Ureter (tissue), 1 donor: Measurements from ENCODE around the gene TFF3.

DNA sequence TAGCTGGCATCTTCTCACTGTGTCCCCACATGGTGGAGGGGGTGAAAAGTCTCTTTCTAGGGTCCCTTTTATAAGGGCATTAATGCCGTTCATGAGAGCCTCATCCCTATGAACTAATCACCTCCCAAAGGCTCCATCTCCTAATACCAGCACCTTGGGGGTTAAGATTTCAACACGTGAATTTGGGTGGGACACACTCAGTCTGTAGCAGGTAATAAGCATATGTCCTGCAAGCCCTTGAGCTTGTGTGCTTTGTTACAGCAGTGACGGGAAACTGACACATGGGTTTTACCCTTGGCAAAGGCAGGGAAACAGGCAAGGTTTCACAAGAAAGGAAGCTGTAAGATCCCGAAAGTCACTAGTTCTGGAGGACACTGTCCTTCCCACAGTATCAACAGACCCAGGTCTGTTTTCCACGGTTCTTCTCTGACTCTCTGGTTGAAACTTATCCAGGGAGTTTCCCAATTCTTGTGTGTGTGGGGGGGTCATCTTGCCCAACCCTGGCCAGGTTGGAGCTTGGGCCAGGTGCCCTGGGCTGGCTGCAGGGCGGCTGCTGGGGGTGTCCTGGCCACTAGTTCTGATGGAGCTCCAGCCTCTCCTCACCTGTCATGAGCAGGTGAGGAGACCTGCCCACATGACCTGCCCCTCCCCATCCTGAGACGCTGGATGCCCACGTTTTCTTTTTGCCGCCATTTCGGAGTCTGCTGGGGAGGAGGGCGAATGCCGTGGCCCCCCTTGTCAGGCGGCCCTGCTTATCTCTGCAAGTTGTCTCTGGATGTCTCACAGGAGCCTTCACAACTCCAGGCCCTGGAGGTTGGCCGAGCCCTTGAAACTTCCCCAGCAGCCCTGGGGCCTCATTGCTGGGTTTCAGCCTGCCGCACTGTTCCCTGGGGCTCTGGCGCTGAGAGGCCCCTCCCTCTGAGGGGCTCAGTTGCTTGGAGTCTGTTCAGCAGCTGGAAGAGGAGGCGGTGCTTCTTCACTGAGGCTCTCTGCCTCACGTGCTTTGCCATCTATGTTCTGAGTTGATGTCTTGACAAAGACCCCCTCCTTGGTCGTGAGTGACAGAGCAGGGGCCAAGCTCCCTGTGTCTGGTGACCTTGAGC lies 29.5 kb upstream of the ZBTB21 start:
- PRO-cap = unidirectional peak, plus-strand start at position 517 of the sequence

DNA sequence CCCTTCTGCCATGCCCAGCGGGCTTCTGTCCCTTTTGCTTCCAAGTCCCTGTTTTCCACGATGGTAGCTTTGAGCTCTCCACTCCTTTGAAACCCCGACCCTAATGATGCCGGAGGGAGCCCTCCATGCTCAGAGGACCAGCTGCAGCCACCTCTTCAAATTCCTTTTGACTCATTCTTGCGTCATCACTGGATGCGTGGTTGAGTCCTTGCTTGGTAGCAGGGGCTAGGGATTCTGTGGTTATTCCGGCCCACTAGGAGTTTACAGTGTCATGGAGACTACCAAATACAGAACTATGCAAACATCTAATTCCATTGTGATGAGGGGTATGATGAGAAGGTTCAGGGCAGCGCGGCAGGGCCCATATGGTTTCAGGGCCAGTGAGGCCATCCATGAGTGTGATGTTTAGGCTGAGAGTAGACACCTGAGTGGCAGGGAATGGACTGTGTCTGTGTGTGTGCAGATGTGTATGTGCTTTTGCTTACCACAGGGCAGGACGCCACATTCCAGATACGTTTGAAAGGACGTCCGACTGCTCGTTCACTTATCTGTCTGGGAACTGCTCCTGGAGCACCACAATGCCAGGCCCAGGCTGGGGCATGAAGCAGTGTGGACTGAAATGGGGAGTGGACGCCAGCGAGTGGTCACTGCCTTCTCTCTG lies 30.4 kb upstream of the ZBTB21 start:
- PRO-cap = no peak

DNA sequence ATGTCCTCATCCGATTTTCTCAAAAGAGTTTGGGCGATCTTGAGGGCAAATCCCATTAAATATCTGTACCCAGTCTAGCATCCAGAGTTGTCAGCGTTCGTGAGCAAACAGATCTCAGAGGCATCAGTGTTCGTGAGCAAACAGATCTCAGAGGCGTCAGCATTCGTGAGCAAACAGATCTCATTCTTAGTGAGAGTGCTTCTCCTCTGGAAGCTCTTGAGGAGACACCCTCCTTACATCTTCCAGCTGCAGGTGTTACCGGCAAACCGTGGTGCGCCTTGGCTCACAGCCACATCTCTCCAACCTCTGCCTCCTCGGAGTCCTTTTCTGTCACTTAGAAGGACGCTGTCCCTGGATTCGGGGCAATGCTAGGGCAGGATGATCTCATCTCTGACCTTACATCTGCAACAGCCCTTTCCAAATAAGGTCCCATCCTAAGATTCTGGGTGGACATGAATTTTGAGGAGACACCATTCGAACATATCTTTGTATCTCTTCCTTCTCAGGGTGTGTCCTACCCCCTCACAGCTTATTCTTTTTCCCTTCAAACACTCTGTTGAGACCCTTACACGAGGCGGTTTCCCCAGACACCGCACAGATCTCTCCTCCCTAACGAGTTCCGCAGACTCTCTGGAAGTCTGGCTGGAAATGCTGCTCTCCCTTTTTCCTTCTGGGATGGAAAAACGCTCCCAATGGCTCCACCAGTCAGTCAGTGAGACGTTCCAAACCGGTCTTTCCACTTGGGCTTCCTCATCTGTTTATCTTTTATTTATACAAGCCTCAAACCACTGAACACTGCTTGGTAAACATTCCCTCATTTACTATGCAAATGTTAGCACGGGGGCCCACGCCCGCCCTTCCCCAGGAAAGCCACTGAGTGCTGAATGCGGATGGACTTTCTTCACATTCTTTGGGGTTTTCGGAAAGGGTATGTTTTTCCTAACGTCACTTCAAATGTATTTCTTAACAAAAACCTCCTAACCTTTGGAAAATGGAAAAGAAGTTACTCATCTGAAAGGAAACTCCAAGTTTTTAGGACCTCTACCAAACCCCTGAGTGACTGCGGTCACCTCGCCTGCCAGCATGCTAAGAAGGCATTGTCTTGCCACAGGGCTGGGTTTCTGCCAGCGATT lies 14.4 kb upstream of the UMODL1 start:
- PRO-cap = no peak

DNA sequence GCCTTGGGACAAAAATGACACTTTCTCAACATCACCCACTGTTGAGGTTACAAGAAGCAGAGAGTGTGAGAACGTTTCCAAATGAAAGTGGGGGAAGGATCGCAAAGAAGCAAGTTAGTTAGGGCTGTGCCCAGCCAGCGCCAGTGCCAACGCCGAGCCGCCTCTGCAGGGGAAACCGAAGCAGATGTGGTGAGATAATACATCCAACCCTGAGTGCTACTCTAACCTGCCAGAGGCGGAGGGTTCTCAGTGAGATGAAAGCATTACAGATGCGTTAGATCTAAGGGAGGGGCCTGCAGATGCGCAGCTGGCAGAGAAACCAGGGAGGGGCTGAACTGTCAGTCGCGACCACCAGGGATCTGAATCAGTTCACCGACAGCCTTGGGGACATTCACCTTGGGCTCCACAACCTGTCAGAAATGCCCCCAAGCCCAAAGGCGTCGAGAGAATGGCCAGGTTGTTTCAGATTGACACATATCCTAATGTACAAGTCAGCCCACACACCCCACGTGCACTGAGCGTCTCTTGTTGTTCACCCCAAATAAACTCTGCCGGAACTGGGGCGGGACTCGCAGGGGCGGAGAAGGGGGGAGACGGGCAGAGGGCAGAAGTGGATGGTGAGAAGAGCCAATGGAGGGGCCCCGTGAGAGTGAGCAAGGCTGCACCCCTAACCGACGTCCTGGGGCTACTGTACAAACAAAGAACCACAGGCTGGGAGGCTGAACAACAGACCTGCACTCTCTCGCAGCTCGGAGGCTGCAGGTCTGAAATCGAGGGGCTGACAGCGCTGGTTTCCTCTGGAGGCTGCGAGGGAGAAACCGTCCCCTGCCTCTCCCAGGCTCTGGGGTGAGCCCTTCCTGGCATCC lies 8.7 kb upstream of the UMODL1 start:
- PRO-cap = no peak

GRCh38 chr21:42093769-42094683 lies 22.9 kb downstream of the UMODL1 start:
- PRO-cap = no peak

GRCh38 chr21:42096328-42097041 lies 25.4 kb downstream of the UMODL1 start:
- PRO-cap = no peak

DNA sequence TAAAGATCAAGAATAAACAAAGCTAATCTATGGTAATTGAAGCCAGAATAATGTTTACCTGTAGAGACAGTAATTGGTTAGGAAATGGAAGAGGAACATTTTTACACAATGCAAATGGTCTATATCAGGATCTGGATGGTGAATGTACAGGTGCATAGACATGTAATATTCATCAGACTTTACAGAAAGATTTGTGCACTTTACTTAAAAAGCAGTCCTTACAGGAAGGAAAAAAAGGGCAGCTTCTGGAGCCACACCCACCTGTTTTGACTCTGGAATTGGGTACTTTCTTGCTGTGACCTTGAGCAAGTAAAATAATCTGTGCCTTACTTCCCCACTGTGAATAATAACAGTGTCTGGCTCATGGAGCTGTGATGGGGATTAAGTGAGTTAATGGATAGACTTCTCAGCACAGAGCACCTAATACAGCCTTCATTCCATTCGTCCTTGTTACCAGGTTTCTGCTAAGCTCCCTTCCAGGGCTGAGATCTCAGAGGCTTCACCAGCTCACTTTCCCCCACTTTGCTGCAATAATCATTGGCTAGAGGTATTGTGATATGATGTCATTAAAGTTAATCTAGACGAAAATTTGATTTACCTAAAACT lies 20.1 kb upstream of the ABCG1 start:
- PRO-cap = no peak

DNA sequence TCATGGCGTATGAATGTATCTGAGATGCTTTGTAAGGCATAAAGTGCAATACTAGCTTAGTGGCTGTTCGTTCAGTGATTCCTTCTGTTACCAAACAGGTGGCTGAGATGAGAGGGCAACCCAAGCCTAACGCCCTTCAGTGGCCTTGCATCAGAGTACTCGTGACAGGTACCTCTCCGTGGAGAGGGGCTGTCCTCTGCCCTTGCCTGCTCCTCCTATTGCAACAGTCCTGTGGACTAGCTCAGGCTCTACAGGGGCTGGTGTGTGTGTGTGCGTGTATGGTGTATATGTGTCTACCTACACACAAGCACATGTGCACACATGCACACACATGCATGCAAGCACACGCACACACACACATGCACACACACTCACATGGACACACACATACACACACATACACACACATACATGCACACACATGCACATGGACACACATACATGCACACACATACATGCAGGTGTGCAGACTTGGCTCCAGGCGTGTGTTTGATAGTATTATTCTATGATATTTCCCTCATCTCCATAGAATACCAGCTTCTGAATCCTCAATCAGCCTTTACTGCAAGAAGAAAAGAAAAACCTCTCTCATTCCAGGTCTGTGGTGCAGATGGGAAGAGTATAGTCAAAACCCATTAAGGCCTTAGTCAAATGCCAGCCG lies 15.1 kb downstream of the TFF3 start:
- PRO-cap = no peak

GRCh38 chr21:42313550-42314244 lies 1.5 kb downstream of the TFF3 start:
- PRO-cap = no peak

- PRO-cap = no peak
These were observed at the start of gene TFF3 for GRCh38 chr21:42315222-42316058. TFF3 (minus strand) TSS chr21:42315409.

GRCh38 chr21:42350190-42350791 lies 503 bp downstream of the TFF2 start:
- PRO-cap = no peak

- PRO-cap = no peak
These were observed 9.1 kb upstream of the TFF1 start for GRCh38 chr21:42375270-42375993.

DNA sequence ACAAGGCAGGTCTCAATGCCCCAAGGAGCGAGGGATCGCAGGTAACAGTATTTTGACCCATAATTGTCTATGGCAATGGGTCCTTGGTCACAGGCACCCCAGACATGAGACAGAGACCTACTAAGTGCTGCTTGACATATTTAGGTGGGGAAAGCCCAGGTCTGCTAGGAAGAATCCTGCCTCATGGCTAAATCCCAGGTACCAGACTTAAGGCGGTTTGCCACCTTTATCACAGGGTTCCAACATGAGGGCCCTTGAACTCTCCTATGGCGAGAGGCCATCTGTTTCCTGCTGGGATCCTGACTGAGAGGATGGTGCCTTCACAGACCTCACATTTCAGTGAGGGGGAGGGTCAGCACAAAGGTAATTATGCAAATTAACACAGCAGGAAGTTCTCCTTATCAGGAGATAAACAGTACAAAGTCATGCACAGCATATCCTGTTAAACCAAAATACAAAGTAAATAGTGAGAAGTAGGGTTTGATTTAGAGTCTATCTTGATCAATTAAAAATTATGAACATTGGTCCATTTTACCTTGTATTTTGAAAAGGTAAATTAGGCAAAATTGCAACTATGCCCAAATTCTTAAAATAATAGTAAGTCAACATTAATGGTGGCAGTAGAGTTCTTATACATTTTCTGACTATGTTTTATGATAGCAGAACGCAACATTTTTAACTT lies 33.5 kb downstream of the RSPH1 start:
- PRO-cap = no peak

GRCh38 chr21:42473889-42474545 lies 22.0 kb downstream of the RSPH1 start:
- PRO-cap = no peak

DNA sequence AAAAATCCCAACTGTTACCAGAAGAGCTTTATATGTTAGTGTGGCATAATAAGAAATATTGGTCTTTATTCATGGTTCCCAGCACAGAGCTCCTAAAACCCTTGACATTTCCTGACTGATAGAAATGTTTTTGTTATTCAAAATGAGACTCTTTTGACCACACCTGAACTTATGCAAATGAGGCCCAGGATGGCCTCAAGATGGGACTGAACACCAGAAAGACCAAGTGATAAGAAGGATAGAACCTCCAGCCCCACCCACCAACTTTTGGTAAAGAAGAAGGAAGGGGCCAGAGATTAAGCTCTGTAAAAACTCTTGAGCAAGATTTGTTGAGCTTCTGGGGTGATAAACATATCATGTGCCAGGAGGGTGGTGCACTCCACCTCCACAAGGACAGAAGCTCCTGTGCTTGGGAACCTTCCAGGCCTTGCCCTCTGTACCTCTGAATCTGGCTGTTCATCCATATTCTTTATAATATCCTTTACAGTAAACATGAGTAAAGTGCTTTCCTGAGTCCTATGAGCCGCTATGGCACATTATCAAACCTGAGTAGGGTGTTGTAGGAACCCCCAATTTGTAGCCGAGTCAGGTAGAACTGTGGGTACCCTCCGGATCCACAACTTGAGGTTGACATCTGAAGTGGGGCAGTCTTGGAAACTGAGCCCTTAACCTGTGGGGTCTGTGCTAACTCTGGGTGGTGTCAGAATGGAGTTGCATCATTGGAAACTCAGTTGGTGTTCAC lies 5.3 kb downstream of the RSPH1 start:
- PRO-cap = no peak

DNA sequence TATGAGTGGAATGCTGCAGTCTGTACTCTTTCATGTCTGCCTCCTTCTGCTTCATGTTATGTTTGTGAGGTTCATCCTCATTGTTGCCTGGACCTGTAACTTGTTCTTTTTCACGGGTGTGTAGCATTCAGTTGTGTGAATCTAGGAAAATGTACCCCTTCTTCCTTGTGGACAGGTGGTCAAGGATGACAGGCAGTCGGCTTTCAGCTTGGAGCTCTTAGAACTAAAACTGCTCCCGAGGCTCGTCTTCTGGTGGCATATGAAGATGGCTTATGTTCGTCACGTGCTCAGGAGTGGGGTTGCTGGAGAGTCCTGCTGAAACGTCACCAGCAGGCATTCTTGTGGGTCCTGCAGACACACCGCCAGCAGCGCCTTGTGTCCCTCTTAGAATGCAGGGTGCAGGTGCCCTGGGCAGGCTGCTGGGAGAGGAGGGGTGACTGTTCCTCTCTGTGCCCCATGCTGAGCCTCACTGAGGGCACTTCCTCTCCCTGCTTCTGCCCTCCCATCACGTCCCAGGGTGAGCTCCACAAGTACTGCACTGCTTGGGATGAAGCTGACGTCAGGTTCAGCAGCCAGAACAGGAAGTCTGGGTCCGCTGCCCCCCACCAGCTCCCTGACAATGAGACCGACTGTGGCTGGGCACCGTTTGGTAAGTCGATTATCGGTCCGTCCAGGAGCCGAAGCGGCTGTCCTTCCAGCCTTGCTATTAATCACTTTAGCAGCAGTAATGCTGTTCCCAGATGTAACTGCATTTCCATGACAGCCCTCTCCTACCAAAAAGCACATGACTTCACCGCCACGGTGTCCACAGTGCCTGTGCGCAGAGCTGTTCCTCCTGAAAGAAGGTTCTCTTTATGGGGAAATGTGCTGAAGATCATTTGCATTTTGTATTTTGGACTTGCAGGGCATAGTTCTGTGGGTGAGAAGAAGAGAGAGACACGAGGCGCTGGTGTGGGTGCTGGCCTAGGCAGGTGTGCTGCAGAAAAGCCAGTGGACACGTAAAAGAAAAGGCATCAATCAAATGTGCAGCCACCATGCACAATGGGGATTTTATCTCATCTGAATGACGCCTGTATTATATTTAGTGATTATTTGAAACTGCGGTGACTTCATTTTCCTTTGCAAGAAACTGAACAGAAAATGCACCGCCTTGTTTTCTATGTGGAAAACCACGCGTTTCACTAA lies 20.9 kb downstream of the SLC37A1 start:
- PRO-cap = unidirectional peak, minus-strand start at position 468 of the sequence

- PRO-cap = no peak
These were observed 21.8 kb downstream of the SLC37A1 start for GRCh38 chr21:42535367-42535843.

GRCh38 chr21:42581738-42582680 lies 68.4 kb downstream of the SLC37A1 start:
- PRO-cap = no peak

DNA sequence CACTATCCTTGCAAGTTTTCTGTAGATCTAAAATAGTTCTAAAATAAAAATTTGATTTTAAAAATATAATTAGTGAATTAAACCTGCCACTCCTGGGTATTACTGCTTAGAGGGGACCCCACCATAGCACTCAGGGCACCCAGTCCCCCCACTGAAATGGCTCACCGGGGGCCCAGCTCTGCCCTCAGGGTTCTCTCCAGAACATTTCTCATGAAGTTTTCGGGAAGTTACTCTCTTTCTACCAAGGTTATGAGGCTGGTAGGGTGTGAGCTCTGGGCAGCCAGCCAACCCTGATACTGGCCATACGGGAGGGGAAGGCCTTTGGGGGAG lies 13.0 kb upstream of the PDE9A start:
- PRO-cap = no peak

GRCh38 chr21:42703057-42703642 lies 49.7 kb downstream of the PDE9A start:
- PRO-cap = no peak